SK-MEL-5 (cell line): ENCODE measurements around a stretch of chr4.

DNA sequence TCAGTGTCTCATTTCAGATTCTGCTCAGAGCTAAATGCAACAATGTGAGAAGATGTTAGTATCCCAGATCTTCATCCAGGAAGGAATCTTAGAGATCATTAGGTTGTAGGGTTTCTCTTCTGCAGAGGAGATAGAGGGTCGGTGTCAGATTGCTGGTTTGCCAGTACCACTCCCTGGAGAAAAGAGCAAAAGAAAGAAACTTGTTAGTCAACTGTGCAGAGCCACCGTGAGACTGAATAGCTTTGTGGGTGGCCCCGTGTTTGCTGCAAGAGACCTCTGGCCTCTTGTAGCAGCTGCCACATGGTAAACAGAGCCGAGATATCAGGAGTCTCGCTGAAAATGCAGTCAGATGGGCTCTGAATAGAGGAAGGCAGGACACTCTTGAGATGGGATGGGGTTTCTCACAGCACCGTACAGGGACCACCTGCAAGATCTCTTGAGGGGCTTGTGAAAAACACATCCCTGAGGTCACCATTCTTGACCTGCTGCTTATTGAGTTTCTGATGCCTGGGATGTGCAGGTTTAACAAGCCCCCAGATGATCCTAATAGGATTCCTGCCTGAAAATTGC is 149.7 kb downstream of the PTTG2 start:
RAMPAGE:
- cytosol, long total RNA: no peak
- long total RNA: no peak
- nucleus, long total RNA: no peak

DNA sequence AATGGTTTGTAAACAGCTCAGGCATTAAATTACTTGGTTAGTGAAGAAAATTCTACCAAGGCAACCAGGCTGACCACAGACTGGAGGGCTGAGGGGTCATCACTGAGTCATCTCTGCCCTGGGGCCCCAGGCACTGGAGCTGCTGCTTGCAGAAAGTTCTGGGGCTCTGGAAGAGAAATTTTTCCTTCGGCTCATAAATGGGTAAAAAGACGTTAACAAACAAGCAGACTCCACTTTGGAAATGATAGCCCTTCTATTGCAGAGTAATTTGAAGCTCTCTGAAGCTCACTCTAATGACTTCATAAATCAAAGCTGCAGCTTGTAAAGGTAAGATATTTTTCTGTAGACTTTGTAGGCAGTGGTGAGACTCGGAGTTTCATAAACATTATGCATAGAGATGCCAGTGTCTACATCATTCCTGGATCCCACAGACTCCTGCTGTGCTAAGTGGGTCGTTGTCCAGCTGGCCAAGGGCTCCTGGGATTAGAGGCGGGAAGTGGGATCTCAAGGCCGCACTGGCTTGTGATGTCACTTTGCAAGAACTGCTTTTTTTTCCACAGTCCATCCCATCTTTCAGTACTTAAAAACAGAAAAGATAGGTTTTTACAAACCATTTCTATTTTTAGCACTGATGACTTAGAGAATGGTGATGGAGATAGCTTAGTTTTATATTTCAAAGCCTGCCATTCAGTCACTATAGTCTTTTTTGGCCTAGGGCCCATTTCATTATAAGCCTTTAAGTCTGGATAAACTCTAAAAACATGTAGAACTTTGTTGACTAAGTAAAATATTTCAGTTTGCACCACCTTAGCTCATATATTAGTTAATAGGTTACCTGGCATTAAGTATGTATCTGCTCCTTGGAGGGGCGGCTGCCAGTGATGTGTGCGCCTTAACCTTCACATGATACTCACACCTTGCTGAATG is 159.8 kb downstream of the PTTG2 start:
RAMPAGE:
- cytosol, long total RNA: no peak
- long total RNA: no peak
- nucleus, long total RNA: no peak

GRCh38 chr4:38325055-38325593 is 338.9 kb upstream of the KLF3 start:
RAMPAGE:
- cytosol, long total RNA: no peak
- long total RNA: no peak
- nucleus, long total RNA: no peak

RAMPAGE:
- cytosol, long total RNA: no peak
- long total RNA: no peak
- nucleus, long total RNA: no peak
These were observed 38.5 kb upstream of the KLF3 start for GRCh38 chr4:38625474-38625937.

RAMPAGE:
- cytosol, long total RNA: no peak
- long total RNA: no peak
- nucleus, long total RNA: no peak
These were observed 31.6 kb downstream of the KLF3 start for GRCh38 chr4:38695289-38696218.

DNA sequence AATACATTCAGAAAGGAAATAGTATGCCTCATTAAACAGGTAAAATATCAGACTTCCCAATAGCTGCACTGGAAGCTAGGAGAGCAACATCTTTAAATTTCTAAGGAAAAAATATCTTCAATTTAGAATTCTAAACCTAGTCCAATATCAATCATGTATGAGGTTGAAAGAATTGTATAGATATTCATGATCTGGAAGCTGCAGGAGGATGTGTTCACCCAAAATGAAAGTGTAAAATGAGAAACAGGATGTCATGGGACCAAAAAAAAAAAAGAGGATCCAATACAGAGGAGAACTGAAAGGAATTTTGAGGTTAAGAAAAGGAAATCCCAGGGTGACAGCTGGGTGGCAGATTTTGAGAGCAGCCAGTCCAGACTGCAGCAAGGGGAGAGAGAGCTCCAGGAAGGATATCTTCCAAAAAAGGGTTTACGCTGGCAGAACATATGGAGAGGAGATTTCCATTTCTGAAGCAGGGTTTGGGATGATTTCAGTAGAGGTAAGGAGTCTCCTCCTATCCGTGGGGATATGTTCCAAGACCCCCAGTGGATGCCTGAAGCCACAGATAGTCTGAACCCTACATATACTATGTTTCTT is 38.9 kb downstream of the TLR10 start:
RAMPAGE:
- cytosol, long total RNA: no peak
- long total RNA: no peak
- nucleus, long total RNA: no peak

GRCh38 chr4:38825879-38826386 is 21.3 kb upstream of the TLR1 start:
RAMPAGE:
- cytosol, long total RNA: no peak
- long total RNA: no peak
- nucleus, long total RNA: no peak

GRCh38 chr4:38855846-38856496 is 646 bp downstream of the TLR6 start:
RAMPAGE:
- cytosol, long total RNA: no peak
- long total RNA: no peak
- nucleus, long total RNA: no peak

RAMPAGE:
- cytosol, long total RNA: no peak
- long total RNA: no peak
- nucleus, long total RNA: no peak
These were observed 66.5 kb downstream of the TMEM156 start for GRCh38 chr4:38965683-38966193.

GRCh38 chr4:39028407-39028668 is 3.9 kb downstream of the TMEM156 start:
RAMPAGE:
- cytosol, long total RNA: no peak
- long total RNA: no peak
- nucleus, long total RNA: no peak

GRCh38 chr4:39043444-39044255 is 11.4 kb upstream of the TMEM156 start:
RAMPAGE:
- cytosol, long total RNA: no peak
- long total RNA: no peak
- nucleus, long total RNA: no peak

DNA sequence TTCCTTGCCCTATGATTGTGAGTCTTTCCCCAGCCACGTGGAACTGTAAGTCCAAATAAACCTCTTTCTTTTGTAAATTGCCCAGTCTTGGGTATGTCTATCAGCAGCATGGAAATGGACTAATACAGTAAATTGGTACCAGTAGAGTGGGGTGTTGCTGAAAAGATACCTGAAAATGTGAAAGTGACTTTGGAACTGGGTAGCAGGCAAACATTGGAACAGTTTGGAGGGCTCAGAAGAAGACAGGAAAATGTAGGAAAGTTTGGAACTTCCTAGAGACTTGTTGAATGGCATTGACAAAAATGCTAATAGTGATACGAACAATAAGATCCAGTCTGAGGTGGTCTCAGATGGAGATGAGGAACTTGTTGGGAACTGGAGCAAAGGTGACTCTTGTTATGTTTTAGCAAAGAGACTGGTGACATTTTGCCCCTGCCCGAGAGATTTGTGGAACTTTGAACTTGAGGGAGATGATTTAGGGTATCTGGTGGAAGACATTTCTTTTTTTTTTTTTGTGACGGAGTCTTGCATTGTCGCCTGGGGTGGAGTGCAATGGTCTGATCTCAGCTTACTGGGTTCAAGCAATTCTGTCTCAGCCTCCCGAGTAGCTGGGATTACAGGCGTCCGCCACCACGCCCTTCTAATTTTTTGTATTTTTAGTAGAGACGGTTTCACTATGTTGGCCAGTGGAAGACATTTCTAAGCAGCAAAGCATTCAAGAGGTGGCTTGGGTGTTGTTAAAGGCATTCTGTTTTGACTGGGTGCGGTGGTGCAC is 5.4 kb upstream of the UGDH start:
RAMPAGE:
- cytosol, long total RNA: no peak
- long total RNA: no peak
- nucleus, long total RNA: no peak

RAMPAGE:
- cytosol, long total RNA: no peak
- long total RNA: no peak
- nucleus, long total RNA: no peak
These were observed 36.6 kb upstream of the UGDH start for GRCh38 chr4:39563810-39564204.

DNA sequence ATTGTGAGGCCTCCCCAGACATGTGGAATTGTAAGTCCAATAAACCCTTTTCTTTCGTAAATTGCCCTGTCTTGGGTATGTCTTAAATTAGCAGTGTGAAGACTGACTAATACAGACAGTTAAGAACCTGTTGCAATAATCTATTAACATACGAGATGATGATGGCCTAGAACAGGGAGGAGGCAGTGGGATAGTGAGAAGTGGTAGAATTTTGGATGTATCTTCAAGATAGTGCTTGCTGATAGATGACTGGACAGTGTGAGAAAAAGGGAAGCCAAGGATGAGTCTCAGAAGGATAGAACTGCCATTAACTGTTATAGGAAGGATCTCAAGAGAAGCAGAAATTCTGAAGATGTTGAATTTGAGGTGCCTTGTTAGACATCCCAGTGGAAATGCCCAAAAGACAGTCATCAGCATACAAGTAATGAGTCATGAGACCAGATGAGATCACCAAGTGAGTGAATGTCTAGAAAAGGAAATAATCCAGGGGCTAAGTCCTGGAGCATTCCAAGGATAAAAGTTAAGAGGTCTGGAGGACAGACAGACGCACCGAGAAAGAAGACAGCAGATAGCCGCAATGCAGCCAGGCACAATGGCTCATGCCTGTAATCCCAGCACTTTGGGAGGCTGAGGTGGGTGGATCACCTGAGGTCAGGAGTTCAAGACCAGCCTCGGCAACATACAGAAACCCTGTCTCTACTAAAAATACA is 38.9 kb upstream of the UGDH start:
RAMPAGE:
- cytosol, long total RNA: no peak
- long total RNA: no peak
- nucleus, long total RNA: no peak

RAMPAGE:
- cytosol, long total RNA: no peak
- long total RNA: no peak
- nucleus, long total RNA: no peak
These were observed 8.5 kb downstream of the UBE2K start for GRCh38 chr4:39706372-39706957.

RAMPAGE:
- cytosol, long total RNA: no peak
- long total RNA: no peak
- nucleus, long total RNA: no peak
These were observed 139.9 kb downstream of the UBE2K start for GRCh38 chr4:39837661-39838321.

GRCh38 chr4:39908217-39908961 is 69.3 kb downstream of the PDS5A start:
RAMPAGE:
- cytosol, long total RNA: no peak
- long total RNA: no peak
- nucleus, long total RNA: no peak

DNA sequence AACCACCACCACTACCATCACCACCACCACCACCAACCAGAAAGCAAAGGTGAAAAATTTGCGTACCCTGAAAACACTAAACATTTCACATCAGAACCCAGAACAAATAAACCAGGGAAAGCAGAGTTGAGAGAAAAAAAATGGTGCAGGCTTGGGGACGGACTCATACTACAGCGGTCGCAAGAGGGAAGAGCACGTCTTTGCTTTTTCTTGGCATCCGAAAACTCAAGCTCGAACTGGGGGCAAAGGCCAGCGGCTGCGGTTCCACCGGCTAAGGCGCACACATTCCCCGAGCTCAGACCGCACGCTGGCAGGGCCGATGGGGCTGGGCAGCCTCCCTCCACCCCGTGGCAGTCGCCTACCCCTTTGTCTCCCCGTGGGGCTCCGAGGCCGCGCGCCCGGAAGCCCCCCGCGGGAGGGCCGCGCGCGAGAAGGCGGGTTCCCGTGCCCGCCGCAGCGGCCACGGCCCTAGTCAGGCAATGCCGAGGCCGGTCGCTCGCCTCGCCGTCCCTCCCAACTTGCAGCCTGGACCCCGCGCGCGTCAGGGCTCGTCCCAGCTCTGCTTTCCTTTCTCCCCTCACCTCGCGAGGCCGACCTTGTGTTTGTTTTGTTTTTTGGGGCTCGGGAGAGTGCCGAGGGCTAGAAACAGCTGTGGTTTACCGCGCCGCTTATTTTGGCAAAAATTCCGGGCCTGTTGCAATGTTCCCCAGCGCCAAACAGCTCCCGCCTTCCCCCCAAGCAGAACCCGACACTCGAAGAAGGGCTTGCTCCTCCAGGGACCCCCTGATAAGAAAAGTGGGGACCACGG is 739 bp upstream of the N4BP2 start:
RAMPAGE:
- cytosol, long total RNA: no peak
- long total RNA: no peak
- nucleus, long total RNA: no peak

DNA sequence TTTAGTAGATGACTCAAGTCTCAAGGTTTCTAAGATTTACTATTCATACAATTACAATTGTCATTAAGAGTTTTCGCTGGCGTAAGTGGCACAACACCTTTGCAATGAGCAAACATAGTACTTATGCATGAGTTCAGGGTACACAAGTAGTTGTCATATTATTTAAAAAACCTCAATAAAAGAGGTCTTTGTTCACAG is 4.5 kb upstream of the RHOH start:
RAMPAGE:
- cytosol, long total RNA: no peak
- long total RNA: no peak
- nucleus, long total RNA: no peak

GRCh38 chr4:40193837-40194280 is 3.0 kb upstream of the RHOH start:
RAMPAGE:
- cytosol, long total RNA: no peak
- long total RNA: no peak
- nucleus, long total RNA: no peak